ENCODE data around the gene UBE4B.

DNA sequence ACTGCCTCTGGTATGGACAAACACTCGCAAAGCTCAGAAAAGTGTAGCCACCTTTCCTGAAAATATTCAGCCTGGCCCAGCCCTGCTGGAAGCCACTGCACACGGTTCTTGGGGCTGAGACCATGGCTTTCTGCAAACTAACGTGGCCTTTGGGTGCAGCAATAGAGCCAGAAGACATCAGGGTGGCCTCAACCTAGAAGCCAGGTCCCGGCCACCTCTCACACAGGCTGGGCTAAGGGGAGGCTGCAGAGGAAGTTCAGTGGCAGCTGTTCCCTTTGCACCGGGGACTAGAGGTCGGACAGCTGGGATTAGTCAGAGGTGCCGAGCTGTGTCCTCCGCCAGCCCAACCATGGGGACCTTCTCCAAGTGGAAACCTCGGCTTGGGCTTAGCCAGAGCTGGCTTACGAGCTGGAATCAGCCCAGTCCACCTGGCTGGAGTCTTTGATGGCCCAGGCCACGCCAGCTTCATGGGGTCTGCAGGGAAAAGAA lies 107.2 kb downstream of the SPSB1 start:
- PRO-cap = no peak
- RAMPAGE, long total RNA = no peak

DNA sequence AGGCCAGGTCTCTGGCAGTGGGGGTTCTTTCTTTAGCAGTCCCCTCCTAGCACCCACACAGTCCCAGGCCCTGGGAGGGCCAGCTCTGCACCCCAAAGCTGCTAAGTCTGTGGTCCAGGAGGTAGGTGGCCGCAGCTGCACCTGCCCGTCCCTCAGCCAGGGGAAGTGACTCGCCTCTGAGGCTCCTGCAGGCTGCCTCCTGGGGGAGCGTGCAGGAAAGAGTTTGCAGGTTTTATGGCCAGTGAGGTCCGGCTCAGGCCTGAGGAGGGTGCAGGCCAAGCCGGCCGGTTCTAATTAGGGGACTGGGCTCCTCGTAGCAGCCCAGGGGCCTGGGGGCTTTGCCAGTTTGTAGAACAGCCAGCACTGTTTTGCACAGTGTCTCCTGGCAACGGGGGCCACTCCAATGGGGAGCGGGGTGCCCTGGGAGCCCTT lies 107.9 kb downstream of the SPSB1 start:
- PRO-cap = unidirectional peak, minus-strand start at position 167 of the sequence
- RAMPAGE, long total RNA = no peak

DNA sequence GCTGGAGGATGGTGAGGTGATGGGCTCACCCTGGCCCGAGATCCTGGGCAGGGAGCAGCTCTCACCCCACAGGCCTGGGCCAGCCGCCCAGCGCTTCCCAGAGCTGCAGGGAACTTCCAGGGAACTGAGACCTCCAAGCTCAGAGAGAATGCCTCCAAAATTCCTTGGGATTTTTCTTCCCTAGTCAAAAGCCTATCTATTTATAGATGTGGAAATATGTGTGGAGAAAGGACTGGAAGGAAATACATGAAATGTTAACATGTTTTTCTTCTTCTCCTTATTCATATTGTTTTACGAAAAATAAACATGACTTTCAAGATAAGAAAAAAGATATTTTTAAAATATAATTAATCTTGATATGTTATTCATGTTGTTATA lies 121.2 kb downstream of the SPSB1 start:
- PRO-cap = no peak
- RAMPAGE, long total RNA = no peak

DNA sequence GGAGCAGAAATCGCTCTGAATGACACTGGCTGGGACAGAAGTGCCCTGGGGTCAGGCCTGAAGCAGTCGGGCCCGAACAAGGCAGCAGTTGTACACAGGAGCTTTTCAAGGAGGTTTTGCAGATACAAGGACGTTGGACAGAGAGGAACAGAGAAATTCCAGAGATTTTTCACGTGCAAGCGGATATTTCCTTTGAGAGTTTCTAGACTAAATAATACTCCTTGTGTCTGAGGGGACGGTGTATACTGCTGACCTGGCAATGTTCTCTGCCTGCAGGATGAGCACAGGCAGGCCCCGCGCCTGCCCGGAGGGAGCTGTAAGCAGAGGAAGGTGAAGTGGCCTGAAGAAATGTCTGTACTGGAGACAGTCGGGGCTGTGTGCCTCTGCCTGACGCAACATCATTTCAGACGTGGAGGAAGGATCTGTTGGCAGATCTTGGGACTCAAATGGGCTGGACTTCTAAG lies 95.3 kb upstream of the SLC25A33 start:
- PRO-cap = no peak
- RAMPAGE, long total RNA = no peak

- PRO-cap = no peak
- RAMPAGE, long total RNA = no peak
Measured at GRCh38 chr1:9448266-9448899, 90.9 kb upstream of the SLC25A33 start.

DNA sequence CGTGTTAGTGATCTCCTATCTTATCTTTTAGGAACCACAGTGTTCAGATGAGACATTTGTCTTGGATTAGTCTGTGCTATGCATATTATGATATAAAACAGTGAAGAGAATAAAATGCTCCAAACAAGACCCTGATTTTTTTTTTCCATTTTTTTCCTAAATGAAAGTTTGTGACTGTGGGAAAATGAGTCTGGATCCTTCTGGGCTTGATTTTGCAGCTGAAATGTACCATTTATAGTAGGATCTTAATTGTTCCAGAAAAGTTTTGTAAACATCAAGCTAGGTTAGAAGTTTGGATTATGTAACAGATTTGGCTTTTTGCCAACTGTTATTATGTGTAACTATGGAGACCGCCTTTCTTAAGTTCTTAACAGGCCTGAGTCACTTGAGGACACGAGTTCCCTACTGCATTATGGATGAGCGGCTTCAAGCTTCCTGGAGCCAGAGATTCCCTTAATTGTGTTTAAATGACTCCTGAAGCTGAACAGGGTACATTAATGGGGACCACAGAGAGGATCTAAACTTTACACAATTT lies 22.1 kb downstream of the SLC25A33 start:
- PRO-cap = no peak
- RAMPAGE, long total RNA = no peak

GRCh38 chr1:9691090-9691639 lies 39.6 kb downstream of the PIK3CD start:
- PRO-cap = no peak
- RAMPAGE, long total RNA = no peak

DNA sequence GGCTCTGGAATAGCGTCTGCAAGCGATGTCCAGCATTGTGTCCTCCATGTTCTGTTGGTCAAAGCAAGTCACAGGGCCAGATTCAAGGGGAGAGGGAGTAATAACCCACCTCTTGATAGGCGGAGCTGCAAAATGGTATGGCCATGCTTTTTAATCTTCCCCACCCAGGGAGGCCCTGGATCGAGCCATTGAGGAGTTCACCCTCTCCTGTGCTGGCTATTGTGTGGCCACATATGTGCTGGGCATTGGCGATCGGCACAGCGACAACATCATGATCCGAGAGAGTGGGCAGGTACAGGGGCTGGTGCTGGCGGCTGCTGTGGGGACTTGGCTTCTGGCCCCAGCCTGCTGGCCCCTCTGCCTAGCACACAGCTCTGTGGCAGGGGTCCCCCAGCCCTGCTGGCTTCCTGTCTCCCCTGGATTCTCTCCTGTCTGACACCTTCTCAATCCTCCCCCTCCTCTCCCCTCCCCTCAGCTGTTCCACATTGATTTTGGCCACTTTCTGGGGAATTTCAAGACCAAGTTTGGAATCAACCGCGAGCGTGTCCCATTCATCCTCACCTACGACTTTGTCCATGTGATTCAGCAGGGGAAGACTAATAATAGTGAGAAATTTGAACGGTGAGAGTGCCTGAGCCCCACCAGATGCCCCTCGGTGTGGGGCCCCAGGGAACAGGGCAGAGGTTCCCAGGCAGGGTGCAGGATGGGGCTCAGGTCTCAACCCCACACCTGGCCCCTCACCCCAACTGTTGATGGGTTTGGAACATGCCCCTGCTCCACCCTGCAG lies 72.5 kb downstream of the PIK3CD start:
- PRO-cap = no peak
- RAMPAGE, long total RNA = no peak

- PRO-cap = bidirectional peak, plus-strand start at chr1:10032965, minus-strand start at chr1:10032694; unidirectional peak, plus-strand start at chr1:10033161; bidirectional peak, plus-strand start at chr1:10033421, minus-strand start at chr1:10033382
- RAMPAGE, long total RNA = no peak
Measured at GRCh38 chr1:10032874-10033950, at the start of gene UBE4B. UBE4B (plus strand) TSS chr1:10032958.

GRCh38 chr1:10059190-10059944 lies 26.6 kb downstream of the UBE4B start:
- PRO-cap = no peak
- RAMPAGE, long total RNA = no peak

- PRO-cap = no peak
- RAMPAGE, long total RNA = no peak
Measured at GRCh38 chr1:10074231-10074836, 41.6 kb downstream of the UBE4B start.

GRCh38 chr1:10180103-10180420 lies 30.3 kb upstream of the KIF1B start:
- PRO-cap = no peak
- RAMPAGE, long total RNA = no peak

- PRO-cap = no peak
- RAMPAGE, long total RNA = no peak
Measured at GRCh38 chr1:10459090-10459515, 9.3 kb downstream of the CORT start.

- PRO-cap = no peak
- RAMPAGE, long total RNA = no peak
Measured at GRCh38 chr1:10516568-10517648, 42.2 kb downstream of the PEX14 start.

DNA sequence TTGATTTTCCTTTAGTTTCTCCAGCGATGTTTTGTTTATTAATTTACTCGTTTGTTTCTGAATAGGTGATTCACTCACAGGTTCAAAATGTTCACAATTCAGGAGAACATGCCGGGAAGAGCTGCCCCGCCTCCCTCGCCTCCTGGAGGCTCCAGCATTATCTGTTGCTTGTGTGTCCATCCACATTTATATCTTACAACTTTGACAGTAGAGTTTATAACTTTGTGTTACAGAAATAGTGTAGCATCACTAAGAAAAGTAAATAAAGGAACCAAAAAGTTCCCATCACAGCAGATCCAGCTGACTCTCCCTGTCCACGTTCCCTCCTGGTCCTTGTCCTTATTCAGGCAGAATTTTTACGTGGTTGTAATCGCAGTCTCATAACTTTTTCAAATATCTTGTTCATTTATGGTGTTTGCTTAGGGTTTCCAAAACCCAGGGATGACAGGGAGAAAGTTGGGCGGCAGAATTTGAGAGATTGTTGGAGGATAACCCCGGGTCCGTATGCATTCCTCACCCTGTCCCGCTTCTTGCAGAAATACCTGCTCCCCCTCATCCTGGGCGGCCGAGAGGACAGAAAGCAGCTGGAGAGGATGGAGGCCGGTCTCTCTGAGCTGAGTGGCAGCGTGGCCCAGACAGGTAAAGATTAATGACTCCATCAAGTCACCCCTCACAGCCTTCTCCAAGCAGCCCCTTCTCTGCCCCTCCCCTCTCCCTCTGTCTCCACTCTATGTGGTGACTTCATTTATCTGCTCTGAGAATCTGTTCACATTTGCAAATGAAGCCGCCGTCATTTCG lies 147.9 kb downstream of the PEX14 start:
- PRO-cap = no peak
- RAMPAGE, long total RNA = no peak

GRCh38 chr1:10637327-10637886 lies 159.0 kb downstream of the CASZ1 start:
- PRO-cap = no peak
- RAMPAGE, long total RNA = no peak

- PRO-cap = no peak
- RAMPAGE, long total RNA = no peak
Measured at GRCh38 chr1:10654369-10654771, 142.1 kb downstream of the CASZ1 start.

DNA sequence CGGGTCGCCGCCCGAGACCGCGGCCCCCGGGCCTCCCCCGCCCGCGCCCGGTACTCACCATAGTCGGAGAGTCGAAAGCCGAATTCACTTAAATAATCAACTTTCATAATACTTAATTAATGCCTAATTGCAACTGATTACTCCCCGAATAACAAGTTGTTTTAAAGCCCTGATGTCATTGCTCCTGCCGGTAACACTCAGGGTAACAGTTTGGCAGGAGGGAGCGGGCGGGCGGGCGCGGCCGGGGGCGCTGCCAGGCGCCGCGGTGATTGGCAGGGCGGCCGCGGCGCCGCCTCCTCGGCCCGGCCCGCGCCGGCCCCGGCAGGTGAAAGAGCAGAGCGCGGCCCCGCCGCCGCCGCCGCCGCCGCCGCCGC lies 102.2 kb downstream of the CASZ1 start:
- PRO-cap = bidirectional peak, plus-strand start at position 287 of the sequence, minus-strand start at position 212 of the sequence
- RAMPAGE, long total RNA = no peak

DNA sequence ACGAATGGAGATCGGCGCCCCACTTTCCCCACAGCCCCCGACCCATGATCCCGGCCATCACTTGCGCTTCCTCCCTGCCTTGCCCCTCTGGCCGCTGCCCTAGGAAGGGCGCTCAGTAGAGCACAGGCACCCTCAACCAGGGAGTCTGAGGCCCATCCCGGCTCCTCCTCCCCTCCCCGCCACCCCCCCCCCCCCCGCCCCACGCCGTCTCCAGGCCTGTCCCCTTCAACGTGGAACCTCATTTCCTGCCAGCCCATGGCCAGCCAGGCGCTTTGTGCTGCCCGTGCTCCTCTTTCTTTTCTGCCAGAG lies 101.1 kb downstream of the CASZ1 start:
- PRO-cap = no peak
- RAMPAGE, long total RNA = no peak

DNA sequence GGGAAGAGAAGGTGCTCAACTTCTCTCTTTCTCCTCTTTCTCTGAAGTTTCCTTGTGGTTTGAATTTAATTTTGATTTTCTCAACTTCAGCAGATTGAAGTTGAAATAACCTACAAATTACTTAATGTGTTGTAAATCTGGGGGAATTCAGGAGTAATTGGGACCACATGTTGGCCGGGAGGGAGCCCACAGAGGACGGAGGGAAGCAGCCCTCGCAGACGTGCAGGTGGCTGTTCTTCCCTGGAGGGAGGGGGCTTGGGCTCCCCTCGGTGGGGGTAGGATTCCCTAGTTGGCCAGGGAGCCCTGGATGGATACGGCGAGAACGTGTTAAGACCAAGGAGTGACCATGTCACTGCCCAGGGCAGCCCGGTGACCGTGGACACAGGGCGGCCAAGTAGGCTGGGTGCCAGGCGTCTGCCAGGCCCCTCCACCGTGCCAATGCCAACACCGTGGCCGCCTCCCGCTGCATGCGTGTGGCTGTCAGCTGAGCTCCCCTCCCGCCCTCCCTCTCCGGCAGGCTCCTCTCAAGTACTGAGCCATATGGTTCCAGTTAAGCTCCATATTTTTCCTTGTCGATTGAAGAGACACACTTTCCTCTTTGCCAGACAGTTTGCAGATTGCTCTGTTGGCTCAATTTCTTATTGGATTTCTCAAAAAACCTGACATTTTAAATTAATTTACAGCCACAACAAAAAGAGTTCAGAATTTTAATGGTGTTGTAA lies 71.4 kb downstream of the CASZ1 start:
- PRO-cap = no peak
- RAMPAGE, long total RNA = no peak